Parietal lobe (tissue), 2 donors: ENCODE results near the genes CIDEB and STXBP6.

DNA sequence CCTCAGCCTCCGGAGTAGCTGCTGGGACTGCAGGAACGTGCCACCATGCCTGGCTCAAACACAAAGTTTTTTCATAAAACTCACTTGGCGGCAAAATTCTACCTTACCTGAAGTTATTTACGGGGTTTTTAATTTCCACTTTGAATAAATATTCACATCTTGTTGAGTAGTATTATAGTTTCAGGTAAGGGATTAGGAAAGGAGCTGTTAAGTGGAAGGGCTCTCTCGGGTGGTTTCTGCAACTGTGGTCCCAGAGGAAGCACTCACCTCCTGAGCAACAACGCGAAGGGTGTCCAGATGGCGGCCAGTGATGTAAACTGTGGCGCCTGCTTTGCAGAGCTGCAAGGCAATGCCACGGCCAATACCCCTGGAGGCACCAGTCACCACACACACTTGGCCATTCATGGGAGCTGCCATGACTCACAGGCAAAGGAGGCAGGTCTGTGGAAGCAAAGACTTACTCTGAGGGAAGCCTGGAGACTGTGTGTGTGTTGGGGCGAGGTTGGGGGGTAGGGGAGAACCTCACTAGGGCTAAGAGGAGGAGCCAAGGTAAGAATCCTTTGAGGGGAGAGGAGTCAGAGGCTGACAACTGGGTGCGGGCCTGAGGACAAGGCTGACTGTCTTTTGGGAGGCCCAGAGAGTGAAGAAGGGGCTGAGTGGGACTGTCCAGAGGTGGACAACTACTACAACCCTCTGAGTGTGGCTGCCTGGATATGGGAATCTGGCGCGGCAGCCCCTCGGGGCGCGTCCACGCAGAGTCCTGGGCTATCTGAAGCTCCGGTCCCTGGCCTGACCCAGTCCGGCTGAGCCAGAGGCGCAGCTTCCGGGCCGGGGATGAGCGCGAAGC lies 667 bp downstream of the DHRS1 start:
- RAMPAGE, long total RNA = no peak

DNA sequence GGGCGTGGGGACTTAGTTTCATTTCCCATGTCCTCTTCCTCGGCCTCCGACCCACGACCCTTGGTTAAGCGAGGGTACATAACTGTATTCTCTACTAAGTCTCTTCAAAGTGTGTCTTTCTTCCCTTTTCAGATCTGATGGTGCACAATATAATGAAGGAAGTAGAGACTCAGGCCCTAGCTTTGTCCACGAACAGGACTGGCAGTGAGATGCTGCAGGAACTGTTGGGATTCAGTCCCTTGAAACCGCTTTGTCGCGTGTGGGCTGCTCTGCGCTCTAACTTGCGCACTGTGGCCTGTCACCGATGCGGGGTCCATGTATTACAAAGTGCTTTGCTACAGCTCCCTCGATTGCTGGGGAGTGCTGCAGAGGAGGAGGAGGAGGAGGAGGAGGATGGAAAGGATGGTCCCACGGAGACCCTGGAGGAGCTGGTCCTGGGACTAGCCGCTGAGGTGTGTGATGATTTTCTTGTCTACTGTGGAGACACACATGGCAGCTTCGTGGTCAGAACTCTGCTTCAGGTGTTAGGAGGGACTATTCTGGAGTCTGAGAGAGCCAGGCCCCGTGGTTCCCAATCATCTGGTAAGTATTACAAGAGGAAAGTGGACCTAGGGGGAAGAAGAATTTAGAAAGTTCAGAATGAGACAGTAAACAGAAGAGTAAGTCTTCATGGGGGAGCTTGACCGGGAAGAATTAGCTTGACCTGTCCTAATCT lies 783 bp downstream of the NOP9 start:
- RAMPAGE, long total RNA = no peak

DNA sequence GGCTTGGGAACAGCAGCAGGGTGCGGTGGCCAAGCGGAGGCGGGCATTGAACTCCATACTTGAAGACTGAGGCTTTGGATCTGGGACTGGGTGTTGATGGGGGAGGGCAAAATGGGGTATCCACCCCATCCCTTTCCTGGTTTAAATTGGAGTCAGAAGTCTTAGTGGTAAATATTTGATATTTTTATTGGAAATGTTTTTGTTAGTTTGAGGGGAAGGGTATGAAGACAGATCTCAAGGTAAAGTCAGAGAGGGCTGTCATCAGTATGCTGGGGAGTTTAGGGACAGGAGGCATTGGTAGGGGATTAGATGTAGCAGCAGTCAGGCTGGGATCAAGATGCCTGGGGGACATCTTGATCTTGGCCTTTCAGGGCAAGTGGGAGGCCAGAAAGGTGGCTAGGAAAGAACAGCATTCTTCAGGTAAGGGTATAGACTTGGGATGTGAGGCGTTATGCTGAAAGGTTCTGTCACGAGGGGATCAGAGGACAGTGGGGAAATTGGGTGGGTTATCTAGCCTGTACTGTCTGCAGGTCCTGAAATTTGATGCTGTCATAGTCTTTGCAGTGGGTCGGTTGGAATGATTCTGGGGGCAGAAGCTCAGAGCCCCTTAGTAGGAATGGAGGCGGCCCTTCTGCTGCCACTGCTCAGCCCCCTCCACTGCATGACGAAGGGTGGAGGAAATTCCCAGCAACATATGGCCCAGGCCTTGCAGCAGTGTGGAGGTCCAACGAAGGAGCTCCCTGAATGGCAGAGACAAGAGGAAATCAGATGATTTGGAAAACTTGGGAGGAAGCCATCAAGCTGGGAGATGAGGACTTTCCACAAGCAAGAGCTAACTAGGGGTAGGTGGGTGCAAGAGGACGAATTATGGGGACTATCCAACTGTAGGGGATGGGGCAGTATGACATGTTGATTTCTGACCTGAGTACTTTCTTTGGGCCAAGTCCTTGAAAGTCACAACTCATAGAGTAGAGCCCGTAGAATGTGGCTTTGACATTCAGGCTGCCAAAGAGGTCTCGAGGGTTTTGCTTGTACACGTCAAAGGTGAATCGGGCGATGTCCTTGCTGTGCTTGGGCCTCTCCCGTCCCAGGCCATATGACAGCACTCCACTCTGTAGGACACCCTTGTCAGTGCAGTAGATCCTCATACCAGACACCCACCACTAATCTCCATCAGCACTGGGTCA lies 2.4 kb downstream of the CIDEB start:
- RAMPAGE, long total RNA = no peak

GRCh38 chr14:24307654-24308476 lies at the start of gene CIDEB:
CIDEB (minus strand) TSS chr14:24307977.
- RAMPAGE, long total RNA = no peak

- RAMPAGE, long total RNA = no peak
Observed at GRCh38 chr14:24312162-24312574, 866 bp downstream of the LTB4R start.

- RAMPAGE, long total RNA = no peak
Observed at GRCh38 chr14:24329092-24329689, 5.7 kb downstream of the ADCY4 start.

DNA sequence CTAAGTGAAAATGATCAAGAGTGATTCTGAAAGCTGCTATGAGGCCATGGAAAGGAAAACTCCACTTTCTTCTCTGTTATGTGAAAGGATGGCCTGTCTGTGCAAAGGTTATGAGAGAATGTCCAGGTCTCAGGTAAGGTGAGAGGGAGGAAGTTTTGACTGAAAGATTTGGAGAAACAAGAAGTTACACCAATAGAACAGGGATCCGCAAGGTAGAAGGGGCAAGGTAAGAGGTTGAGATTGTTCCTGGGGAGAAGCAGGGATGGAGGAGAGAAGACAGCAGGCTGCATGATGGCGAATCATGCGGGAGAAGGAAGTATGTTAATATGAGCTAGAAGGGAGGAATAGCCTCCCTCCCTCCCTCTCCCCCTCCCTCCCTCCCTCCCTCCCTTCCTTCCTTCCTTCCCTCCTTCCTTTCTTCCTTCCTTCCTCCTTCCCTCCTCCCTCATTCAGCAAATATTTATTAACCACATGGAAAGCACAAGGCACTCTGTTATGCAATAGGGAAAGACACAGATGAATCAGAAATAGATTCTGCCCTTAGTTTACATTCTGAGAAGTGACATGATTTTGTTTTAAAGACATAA lies 14.1 kb upstream of the NFATC4 start:
- RAMPAGE, long total RNA = no peak

DNA sequence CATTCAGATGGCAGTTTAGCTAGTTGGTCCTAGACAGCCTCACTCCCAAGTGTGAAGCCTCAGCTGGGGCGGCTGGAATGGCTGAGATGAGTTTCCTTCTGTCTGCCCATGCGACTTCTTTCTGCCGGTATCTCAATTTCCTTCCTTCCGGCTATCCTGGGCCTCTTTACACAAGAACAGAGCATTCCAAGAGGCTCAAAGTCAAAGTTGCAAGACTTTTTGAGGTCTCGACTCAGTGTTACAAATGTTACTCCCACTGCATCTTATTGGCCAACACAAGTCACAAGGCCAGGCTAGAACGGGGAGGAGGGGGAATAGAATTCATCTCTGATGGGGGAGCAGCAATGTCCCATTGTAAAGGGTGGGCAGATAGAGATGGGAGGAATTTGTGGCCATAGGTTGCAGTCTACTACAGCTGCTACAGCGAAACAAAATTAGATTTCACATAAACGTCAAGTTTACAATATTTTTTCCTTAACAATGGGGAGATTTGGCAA lies 9.6 kb upstream of the NYNRIN start:
- RAMPAGE, long total RNA = no peak

DNA sequence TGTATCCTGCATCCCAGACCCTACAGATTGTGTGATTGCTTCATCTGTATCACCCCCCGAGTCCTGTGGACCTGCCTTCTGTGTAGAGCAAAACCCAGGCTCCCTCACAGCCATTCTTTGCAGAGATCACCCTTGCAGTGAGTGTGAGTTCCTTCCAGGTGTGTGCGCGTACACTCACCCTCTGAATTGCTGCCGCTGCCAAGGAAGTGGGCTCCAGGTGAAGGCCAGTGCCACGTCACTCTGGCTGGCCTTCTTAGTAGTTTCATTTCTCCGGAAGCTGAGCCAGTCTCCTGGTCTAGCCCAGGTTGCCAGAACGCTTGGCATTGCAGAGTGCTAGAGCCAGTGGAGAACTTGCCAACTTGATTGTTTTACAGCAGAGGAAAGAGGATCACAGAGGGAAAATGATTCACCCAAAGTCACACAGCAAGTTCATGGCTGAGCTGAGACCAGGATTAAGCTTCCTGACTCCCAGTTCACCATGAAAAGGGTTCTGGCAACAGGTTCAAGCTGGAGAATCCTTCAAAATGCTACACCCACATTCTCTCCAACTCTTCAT lies 11.0 kb downstream of the CBLN3 start:
- RAMPAGE, long total RNA = no peak

DNA sequence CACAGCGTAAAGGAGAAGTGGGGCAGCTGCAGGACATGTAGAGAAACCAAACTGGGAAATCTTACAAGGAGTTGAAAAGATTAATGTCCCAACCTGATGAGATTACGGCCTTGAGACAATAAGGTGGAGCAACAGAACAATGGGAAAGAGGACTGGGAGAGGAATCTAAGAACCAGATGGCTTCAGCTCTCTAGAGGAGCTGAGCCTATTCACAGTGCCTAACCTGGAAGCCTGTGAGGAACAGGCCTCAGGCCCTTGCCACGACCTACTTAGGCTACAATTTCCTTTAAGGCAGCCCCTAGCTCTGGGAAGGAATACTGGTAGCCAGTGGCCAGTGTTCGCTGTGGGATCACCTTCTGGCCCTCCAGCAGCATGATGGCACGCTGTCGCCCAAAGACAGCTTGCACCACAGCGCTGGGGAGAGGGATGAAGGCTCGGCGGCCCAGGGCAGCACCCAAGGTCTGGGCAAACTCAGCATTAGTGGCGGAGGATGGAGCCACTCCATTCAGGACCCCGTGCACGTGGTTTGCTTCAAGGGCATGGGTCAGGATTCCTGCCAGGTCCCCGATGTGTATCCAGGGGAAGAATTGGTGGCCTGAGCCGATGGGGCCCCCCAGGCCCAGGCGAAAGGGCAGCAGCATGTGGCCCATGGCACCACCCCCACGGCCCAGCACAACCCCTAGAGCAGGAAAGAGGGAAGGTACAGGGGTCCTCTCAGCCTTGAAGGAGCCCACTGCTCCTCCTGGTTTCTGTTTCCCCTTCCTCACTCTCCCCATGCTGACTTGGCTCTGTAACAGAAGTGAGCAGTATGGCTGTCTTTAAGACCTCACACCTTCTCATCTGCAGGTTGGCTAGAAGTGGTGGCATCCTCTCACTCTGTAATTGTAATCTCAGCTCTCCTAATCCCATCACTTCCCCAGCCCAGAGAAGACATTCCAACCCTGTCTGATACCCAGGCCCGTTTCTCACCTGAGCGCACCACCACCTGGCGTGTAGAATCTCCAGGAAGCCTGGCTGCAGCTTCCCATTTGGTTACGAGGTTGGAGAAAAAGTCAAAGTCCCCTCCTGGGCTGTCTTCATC lies 2.4 kb downstream of the SDR39U1 start:
- RAMPAGE, long total RNA = no peak

DNA sequence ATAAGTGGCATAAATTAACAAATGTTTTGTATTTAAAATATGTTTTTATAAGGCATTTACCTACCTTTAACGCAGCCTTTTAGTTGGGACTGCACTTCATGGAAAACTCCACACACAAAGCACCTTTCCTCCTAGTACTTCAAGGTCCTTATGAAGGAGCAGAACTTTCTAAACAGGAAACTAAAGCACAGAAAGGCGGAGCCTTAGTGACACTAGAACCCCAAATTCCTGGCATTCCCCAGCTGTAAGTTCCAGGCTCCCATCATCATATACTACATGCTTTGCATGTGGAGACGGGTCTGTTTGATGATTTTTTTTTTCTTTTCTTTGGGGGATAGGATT lies 39.5 kb downstream of the STXBP6 start:
- RAMPAGE, long total RNA = no peak

- RAMPAGE, long total RNA = no peak
Observed at GRCh38 chr14:25049421-25050492, at the start of gene STXBP6. STXBP6 (minus strand) TSS chr14:25050147.

DNA sequence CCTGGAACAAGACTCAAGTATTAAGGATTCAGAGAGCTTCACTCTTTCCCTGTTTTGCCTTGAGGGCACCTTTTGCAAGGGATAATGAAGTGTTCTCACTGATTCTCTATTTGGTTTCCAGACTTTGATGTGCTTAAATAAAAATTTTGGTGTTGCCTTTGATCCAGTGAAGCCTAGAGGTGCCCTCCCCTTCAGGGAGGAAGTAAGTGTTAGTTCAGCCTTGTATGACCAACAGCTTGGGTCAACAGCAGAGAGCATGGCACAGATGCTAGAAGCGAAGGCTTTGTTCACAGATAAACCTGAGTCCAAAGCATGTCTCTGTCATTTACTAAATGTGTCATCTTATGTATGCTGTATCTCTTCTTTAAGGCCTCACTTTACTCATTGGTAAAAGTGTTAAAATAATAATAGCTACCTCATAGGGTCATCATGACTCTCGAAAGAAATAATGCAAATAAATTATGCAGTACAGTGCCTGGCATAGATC lies 52.9 kb upstream of the STXBP6 start:
- RAMPAGE, long total RNA = no peak

GRCh38 chr14:26595234-26595820 lies 2.5 kb downstream of the NOVA1 start:
- RAMPAGE, long total RNA = no peak

DNA sequence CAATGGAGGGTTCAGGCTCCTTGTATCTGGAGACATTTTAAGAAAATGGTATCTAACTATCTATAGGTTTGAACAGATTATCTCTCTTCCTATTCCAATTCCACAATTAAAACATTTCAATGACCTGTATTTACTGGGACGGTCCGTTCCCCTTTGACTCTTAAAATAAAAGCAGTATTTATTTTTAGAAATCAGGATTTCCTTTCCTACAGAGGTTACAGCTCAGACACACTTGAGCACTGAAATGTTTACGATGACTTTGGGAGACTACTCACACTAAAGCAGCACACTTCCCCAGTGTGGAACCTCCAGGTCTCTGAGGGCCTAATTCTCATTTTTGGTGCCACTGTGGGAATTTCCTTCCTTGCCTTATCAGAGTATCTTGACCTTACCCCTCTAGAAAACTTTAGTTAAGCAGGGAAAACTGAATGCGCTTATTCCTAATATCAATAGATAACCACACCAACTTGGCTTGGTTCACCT lies 181.8 kb downstream of the PRKD1 start:
- RAMPAGE, long total RNA = no peak

DNA sequence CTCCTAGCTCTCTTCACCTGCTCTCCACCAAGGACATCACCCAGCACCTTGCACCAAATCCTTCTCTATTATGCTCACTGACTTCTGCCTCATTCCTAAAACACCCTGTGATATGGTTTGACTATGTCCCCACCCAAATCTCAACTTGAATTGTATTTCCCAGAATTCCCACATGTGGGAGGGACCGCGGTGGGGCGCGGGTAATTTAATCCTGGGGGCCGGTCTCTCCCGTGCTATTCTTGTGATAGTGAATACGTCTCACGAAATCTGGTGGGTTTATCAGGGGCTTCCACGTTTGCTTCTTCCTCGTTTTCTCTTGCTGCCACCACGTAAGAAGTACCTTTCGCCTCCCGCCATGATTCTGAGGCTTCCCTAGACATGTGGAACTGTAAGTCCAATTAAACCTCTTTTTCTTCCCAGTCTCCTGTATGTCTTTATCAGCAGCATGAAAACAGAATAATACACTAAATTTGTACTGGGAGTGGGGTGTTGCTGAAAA lies 48.5 kb downstream of the PRKD1 start:
- RAMPAGE, long total RNA = no peak

- RAMPAGE, long total RNA = no peak
Observed at GRCh38 chr14:30223032-30223699, 295.5 kb upstream of the PRKD1 start.

- RAMPAGE, long total RNA = no peak
Observed at GRCh38 chr14:30270519-30271105, 288.3 kb upstream of the G2E3 start.

GRCh38 chr14:30473922-30474771 lies 84.8 kb upstream of the G2E3 start:
- RAMPAGE, long total RNA = no peak

- RAMPAGE, long total RNA = no peak
Observed at GRCh38 chr14:30577395-30578059, 18.6 kb downstream of the G2E3 start.